Measurements from ENCODE around the genes PICK1, SLC16A8, JOSD1 and SUN2.

- PRO-cap, 4 experiments: peak in 1 of 4 experiments; most common plus-strand start chr22:37777287 (in 1)
- RAMPAGE, long total RNA, 4 experiments: no peak in any of the 4 experiments
Measured at GRCh38 chr22:37777024-37777693, 27.9 kb upstream of the H1-0 start.

DNA sequence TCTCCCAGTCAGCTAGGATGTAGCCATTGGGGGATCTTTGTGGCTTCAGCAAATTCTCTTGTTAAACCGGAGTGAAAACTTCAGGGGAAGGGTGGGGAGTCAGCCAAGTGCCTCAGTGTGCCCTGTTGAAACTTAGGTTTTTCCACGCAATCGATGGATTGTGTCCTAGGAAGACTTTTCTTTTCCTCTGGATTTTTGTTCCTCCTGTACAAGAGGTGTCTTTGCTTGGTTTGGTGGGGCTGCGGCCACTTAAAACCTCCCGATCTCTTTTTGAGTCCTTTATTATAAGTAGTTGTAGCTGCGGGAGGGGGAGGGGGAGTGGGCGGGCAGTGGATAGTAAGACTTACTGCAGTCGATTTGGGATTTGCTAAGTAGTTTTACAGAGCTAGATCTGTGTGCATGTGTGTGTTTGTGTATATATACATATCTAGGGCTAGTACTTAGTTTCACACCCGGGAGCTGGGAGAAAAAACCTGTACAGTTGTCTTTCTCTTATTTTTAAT, 882 bp upstream of the GCAT start:
- PRO-cap, 4 experiments: no peak in any of the 4 experiments
- RAMPAGE, long total RNA, 4 experiments: no peak in any of the 4 experiments

DNA sequence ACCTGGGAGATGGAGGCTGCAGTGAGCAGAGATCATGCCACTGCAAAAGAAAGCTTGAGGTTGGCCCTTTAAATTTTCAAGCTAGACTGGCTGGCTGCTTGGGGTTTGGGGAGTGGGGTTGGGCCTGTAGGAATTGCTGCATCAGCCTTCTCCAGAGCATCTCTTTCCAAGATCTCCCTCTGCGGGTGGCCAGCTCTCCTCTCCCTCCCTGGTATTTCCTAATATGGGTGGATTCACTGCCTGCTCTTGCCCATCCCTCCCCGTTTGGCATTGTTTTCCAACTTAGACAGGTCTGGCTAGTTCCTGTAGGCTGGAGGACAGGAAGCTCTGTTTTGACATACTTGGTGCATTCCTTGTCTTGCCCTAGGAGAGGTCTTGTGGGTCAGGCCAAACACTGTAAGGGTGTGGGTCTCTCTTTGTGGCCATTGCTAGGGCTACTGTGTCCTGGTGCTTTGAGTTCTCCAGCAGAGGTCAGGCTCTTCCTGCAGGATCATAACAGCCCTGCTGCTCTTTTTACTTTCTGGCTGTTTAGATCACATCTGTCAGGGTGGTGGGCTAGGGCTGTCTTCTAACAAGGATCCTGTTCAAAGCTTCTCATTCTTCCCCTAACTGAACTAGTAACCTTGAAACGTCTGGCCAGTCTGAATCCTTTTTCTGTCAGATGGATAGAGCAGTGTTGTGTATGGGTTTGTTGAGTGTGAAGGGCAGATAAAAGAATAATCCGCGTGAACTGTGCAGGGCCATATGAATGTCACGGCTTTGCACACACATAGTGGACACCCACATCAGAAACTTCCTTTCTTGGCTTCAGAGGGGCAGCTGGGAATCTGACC, 18.4 kb upstream of the MICALL1 start:
- PRO-cap, 4 experiments: no peak in any of the 4 experiments
- RAMPAGE, long total RNA, 4 experiments: no peak in any of the 4 experiments

- PRO-cap, 4 experiments: no peak in any of the 4 experiments
- RAMPAGE, long total RNA, 4 experiments: no peak in any of the 4 experiments
Measured at GRCh38 chr22:37913135-37913677, 7.1 kb downstream of the MICALL1 start.

GRCh38 chr22:37925566-37926175, 19.6 kb downstream of the MICALL1 start:
- PRO-cap, 4 experiments: no peak in any of the 4 experiments
- RAMPAGE, long total RNA, 4 experiments: no peak in any of the 4 experiments

DNA sequence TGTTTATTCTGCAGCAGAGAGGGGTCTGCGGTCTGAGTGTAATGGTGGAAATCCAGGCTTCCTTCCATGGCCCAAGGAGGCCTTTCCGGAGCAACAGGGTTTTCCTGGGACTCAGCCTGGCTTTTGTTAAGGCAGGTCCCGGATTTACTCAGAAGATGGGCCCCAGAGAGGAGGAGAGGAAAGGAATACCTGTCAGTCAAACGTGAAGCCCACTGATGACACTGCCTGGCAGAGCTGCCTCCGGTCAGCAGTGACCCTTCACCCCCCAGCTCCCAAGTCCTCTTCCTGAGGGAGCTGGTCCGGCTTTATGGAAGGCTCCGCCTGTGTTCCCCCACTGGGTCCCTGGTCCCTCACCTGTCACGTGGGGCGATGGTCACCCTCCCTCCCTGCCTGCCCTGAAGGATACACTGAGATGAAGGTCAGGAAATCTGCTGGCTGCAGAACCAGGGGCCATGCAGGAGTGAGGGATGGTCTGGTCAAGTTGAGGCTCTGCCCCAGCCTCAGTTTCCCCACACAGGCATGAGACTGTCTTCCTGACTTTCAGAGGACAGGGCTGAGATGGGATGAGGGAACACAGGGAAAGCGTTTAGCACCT, 2.9 kb upstream of the SOX10 start:
- PRO-cap, 4 experiments: no peak in any of the 4 experiments
- RAMPAGE, long total RNA, 4 experiments: no peak in any of the 4 experiments

DNA sequence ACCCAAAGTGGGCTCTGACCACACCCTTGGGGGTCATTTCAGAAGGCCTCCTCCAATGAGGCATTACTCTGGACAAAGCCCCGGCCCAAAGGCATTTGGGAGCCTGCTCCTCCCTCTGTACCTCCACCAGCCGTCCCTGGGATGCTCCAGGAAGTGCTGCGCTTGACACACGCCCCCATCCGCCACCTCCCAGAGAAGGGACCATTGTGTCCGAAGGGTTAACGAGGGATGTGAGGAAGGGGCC, 31.8 kb upstream of the SOX10 start:
- PRO-cap, 4 experiments: no peak in any of the 4 experiments
- RAMPAGE, long total RNA, 4 experiments: no peak in any of the 4 experiments

GRCh38 chr22:38056999-38058286, at the start of gene PICK1:
Gene PICK1 (plus strand): TSS chr22:38057404.
- PRO-cap, 4 experiments: peak in 3 of 4 experiments; most common plus-strand start chr22:38057174 (in 2); most common minus-strand start chr22:38057133 (in 2)
- RAMPAGE, long total RNA, 4 experiments: start-site peak on the plus strand in 3 of 4 experiments, at chr22:38057251-38058138 at its widest, 5 to 102 reads per replicate

GRCh38 chr22:38069347-38070390, 12.5 kb downstream of the PICK1 start:
- PRO-cap, 4 experiments: no peak in any of the 4 experiments
- RAMPAGE, long total RNA, 4 experiments: no peak in any of the 4 experiments

DNA sequence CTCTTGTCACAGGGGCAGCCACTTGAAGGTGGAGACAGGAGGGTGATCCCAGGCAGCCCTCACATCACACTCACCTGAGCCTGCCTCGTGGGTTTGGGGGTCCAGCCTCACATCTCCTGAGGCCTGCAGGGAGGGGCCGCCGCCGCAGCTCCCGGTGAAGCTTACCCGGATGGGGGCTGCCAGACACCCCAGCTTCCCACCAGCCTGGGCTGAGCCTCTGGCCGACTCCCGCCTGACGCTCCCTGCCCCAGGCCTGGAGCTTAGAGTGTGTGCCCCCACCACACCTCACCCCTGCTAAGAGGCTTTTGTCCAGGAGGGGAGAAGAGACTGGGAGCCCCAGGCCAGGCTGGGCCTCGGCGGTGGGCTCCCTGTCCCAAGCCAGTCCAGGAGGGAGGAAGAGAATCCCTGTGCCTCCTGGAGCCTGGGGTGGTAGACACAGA, at the start of gene SLC16A8:
TSS of gene SLC16A8 (minus strand) at position 271 of the 440 bp plus-strand sequence.
- PRO-cap, 4 experiments: no peak in any of the 4 experiments
- RAMPAGE, long total RNA, 4 experiments: no peak in any of the 4 experiments

DNA sequence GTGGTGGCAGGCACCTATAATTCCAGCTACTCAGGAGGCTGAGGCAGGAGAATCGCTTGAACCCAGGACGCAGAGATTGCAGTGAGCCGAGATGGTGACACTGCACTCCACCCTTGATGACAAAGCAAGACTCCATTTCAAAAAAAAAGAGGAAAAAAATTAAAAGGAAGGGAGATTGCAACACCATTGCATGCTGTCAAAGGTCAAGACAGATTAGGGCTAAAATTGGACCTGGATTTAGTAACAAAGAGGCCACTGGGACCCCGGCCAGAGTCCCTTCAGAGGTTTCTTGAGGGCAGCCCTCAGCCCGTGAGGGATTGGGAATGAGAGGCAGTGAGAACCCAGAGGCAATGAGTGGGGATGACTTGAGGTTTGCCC, 8.2 kb upstream of the MAFF start:
- PRO-cap, 4 experiments: no peak in any of the 4 experiments
- RAMPAGE, long total RNA, 4 experiments: no peak in any of the 4 experiments

DNA sequence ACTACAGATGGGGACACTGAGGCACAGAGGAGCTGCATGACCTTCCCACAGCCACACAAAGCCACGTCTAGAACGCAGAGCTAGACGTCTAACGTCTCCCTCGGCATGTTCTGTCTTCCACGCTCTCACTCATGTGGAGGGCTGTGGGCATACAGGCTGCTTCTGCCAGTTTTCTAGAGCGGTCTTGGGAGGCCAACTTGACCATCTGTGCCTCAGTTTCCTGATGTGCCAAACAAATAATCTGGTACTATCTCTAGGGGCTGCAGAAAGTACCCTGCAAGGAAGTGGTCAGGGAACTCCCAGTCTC, 4.5 kb downstream of the CSNK1E start:
- PRO-cap, 4 experiments: no peak in any of the 4 experiments
- RAMPAGE, long total RNA, 4 experiments: no peak in any of the 4 experiments

DNA sequence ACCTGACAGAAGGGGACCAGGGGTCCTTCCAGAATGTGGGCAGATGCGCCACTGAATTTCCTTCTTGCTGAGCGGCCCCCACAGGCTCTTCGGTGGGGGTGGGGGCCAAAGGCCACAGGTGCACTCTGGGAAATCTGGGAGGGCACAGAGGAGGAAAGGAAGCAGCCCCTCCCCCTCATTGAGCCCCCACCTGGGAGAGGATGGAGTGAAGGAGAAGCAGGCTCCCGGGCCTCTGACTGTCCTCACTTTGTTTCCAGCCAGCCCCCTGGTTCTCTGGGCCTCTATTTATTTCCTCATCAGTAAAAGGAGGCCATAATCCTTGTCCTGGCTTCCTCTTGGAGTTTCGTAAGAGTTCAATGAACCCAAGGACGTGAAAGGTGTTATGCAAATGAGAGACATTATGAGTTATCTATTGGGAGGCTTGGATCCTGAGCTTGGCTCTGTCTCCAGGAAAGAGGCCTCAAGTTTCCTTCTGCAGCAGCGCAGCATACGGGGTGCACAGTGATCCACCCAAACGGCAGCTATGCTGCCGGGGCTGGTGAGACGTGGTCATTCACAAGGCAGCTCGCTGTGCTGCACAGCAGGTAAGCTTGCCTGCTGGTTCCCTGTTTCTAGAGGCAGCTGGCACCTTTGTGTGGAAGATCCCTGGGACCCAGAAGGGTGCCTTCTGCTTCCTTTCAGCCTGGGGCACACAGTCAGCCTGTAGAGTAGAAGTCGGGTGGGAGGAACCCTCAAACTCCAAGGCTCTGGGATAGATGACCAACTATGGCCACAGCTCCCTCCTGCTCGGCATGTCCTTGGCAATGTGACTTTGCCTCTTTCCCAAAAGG, 30.9 kb downstream of the KCNJ4 start:
- PRO-cap, 4 experiments: no peak in any of the 4 experiments
- RAMPAGE, long total RNA, 4 experiments: no peak in any of the 4 experiments

GRCh38 chr22:38485675-38486563, 18.0 kb downstream of the KDELR3 start:
- PRO-cap, 4 experiments: no peak in any of the 4 experiments
- RAMPAGE, long total RNA, 4 experiments: no peak in any of the 4 experiments

- PRO-cap, 4 experiments: no peak in any of the 4 experiments
- RAMPAGE, long total RNA, 4 experiments: no peak in any of the 4 experiments
Measured at GRCh38 chr22:38490460-38490861, 15.7 kb downstream of the DDX17 start.

DNA sequence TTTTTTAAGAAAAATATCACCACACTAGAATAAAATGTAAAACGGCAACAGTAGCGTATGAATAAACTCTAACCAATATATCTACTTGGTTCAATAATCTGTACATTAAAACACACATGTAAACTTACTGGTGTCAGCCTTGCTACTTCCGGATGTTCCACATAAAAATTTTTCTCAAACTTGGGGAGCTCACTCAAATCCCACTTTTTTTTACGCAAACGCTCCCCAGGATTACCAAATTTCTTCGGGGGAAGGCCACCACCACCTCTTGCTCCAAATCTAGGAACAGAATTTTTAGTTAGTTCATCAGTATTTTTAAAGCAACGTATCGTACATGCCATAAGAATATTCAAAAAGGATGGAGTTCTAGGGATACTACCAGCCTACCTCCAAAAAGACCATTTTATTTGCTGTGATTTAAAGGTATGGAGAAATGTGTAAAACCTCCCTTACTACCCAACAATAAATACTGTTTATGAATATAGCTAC, 5.1 kb downstream of the DDX17 start:
- PRO-cap, 4 experiments: no peak in any of the 4 experiments
- RAMPAGE, long total RNA, 4 experiments: no peak in any of the 4 experiments

DNA sequence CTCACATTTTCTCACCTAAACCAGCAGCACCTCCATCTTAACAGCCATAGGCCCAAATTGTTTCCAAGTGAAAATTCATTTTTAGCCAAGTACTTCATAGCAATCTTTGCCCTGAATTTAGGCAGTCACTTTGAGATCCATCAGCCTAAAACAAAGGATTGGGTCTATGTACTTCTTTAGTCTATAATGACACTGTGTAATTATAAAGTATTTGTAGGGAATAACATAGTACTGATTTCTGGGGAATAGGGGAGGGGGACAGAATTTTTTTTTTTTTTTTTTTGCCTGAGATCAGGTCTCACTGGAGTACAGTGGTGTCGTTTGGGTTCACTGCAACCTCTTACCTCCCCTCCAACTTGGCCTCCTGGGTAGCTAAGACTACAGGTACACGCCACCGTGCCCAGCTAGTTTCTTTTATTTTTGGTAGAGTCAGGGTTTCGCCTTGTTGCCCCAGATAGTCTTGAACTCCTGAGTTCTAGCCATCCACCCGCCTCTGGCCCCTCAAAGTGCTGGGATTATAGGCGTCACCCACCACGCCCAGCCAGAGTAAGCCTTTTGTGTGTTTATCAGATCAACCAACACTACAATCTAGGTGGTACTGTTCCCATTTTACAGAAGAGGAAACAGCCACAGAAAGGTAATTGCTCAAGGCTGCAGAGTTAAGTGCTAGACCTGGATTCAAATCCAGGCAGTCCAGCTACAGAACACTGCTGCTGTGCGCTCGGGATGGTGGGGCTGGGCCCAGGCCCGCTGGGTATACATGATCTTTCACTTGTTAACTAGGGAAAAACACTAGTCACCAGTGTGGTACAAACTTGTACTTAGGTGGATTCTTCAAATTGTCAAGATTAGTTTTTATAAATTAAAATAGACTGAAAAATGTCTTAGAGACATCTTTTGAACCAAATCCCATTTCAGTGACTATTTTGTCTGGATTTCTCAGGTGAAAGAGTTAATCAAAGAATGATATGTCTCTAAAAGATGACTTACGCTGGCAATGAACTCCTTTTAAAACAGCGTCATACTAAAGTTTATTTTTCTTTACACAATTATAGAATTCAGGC, 3.1 kb downstream of the TOMM22 start:
- PRO-cap, 4 experiments: no peak in any of the 4 experiments
- RAMPAGE, long total RNA, 4 experiments: no peak in any of the 4 experiments

- PRO-cap, 4 experiments: peak in 4 of 4 experiments; most common plus-strand start chr22:38700748 (in 3); most common minus-strand start chr22:38700667 (in 4)
- RAMPAGE, long total RNA, 4 experiments: no peak in any of the 4 experiments
Measured at GRCh38 chr22:38700140-38701232, at the start of gene JOSD1. Gene JOSD1 (minus strand): TSS chr22:38700943.

- PRO-cap, 4 experiments: no peak in any of the 4 experiments
- RAMPAGE, long total RNA, 4 experiments: no peak in any of the 4 experiments
Measured at GRCh38 chr22:38736665-38737103, 19.1 kb downstream of the SUN2 start.

- PRO-cap, 4 experiments: peak in 4 of 4 experiments; most common plus-strand start chr22:38756139 (in 2); most common minus-strand start chr22:38756012 (in 3)
- RAMPAGE, long total RNA, 4 experiments: no peak in any of the 4 experiments
Measured at GRCh38 chr22:38755696-38756698, at the start of gene SUN2. Gene SUN2 (minus strand): TSS chr22:38755998.

Data from spleen (tissue), 7 donors.